ENCODE measurements around the genes PARS2, TMEM61 and BSND.

DNA sequence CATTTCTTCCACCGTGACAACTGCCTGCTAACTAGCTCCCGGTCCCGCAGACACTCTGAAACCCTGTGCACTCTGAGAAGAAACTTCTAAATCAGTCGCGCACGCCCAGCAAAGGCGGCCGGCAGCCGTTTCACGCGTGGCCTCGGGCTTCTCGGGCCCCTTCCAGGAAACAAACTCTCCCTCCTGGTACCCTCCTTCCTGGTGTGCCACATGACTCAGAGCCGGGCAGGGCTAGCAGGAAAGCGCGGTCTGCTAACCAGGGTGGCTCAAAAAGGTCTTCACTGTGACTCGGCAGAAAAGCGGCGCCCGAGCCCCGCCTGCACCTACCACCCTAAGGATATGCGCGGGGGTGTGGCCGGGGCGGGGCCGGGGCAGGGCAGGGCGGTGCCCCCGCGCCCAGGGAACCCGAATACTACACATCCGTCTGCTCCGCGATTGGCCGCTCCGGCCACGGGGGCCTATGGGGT, 1.9 kb downstream of the LRP8 start:
- PRO-cap, result bidirectional peak, plus-strand start outside the sequence, minus-strand start at position 268 of the sequence

DNA sequence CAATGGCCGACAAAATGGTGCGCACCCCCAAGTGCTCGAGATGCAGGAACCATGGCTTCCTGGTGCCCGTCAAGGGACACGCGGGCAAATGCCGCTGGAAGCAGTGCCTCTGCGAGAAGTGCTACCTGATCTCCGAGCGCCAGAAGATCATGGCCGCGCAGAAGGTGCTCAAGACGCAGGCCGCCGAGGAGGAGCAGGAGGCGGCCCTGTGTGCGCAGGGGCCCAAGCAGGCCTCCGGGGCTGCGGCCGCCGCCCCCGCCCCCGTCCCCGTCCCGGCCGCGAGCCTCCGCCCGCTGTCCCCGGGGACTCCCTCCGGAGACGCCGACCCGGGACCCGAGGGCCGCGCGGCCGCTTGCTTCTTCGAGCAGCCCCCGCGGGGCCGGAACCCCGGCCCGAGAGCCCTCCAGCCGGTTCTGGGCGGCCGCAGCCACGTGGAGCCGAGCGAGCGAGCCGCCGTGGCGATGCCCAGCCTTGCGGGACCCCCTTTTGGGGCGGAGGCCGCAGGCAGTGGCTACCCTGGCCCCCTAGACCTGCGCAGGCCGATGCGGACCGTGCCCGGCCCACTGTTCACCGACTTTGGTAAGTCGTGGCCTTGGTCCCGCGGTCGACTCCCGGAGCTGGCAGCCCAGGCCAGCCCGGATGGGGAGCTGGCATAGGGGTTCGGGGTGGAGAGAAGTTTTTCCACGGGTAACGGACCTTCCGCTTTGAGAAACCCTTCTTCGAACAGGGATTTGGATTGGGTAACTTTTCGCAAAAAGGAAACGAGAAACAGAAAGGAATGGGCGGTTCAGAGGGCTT, 452 bp downstream of the DMRTB1 start:
- PRO-cap, result no peak

DNA sequence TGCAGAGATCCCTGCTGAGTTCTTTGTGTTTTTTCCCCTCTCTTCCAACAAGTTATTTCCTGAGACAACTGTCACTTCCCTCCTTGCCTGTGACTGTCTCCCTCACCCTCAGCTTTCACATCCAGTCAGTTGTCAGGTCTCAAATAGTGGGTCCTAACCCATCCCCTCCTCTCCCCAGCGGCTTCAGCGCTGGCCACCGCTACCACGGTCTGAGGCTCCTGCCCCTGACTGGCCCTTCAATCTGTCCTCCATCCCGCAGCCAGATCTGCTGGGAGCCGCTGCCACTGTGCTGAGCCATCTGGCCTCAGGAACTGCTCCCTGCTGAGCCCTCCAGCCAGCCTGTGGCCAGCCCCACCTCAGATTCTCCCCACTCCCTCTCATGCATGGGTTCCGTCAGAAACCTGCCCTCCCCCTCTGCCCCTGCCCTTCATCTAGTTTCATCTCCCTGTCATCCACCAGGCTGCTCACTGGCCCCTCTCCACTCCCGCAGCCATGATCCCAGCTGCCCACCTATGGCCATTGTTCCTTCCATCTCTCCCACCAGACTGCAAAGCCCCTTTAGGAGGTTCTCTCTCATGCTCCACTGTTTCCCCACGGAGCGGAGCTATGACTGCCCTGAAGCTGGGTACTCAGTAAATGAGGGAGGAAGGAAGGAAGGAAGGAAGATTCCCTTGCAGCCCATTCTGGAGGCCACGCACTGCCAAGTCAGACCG, 53.2 kb downstream of the GLIS1 start:
- PRO-cap, result no peak

GRCh38 chr1:53982057-53983303, 35.5 kb downstream of the LDLRAD1 start:
- PRO-cap, result unidirectional peak, plus-strand start at chr1:53982718

- PRO-cap, result no peak
Observed at GRCh38 chr1:54058831-54059157, 5.4 kb downstream of the TCEANC2 start.

DNA sequence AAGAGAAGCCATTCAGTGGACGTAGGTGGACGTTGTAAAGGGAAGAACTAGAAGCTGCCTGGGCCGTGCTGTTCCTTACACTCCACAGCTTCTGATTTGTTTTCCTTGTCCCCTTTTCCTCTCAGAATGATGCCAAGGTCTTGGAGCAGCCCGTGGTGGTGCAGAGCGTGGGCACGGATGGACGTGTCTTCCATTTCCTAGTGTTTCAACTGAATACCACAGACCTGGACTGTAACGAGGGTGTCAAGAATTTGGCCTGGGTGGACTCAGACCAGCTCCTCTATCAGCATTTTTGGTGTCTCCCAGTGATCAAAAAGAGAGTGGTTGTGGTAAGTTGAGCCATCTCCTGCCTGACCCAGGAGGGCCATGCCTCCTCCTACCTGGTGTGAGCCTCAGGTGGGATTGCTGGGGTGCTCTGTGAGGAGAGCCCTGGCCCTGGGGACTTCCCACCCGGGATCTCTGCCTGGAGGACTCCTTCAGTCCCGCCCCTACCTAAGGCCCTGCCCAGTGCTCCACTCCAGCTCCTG, 16.1 kb downstream of the MRPL37 start:
- PRO-cap, result no peak

DNA sequence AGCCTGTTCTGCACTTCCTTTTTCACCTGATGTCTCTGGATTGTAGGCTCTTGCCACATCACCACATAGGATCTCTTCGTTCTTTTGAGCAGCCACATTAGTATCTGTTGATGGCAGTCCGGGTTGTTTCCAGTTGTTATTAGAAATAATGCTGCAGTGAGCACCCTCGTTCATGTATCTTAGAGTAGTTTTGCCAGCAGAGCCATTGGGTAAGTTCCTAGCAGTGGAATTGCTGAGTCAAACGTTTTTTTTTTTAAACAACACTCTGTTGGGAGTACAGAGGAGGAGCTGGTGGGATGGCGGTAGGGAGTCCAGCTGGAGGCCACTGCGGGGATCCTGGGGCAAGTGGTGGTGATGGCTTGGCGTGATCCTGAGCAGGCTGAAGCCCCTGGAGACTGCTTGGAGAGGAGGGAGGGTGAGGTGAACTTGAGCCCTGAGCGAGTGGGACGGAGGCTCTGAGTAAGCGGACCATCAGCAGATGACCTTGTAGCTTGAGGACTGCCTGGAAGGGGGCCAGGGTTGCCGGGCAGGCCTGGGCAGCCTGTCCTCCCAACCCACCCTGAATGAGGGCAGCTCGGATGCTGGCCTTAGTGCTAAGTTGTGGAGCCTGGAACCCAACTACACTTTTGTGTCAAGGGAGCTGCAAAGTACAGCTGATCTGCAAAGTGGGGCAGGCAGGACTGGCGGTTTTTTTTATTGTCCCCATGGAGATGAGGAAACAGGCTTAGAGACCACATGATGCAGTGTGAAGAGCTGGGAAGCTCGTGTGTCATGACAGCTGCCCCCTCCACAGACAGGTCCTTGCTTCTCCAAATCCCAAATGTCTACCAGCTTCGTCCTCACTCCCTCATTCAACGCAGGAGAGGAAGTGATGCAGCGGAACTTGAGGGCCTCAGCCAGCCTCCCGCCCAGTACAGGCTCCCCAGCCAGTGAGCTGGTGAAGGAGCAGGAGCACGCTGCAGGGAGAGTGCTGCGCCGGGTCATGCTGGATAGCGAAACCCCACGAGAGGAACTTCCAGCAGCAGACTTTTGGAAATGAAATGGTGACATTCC, 20.2 kb downstream of the MRPL37 start:
- PRO-cap, result bidirectional peak, plus-strand start at position 929 of the sequence, minus-strand start at position 821 of the sequence

GRCh38 chr1:54223659-54224349, 23.8 kb downstream of the MRPL37 start:
- PRO-cap, result no peak

- PRO-cap, result no peak
Observed at GRCh38 chr1:54225356-54226281, 25.7 kb downstream of the MRPL37 start.

DNA sequence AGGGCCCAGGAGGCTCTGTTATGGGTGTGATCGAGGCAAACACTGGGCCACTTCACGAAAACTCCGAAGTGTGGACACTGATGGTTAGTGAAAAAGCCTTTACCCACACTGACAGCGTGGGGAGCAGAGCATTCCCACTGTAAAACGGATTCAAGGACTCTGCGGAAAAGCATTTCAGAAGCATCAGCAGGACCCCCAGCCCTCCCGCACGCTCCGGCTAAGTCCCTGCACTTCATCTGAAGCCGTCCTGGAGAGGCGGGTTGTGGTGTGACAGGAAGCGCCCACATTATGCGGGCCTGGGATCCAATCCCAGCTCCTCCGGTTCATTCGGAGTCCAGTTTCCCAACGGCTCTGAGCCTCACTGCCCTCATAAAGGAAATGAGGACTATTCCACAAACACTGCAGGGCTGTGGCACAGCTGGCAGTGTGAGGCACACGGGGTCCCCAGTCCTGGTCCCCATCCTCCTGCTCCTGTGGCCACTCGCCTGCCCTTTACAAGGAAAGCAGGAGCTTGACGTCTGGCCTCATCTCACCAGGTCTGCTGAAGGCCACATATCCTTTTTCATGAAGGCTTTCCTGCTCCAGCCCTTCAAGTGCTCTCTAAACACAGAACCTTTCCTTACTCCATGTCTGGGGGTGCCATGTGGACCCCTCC, 63.2 kb downstream of the MRPL37 start:
- PRO-cap, result no peak

- PRO-cap, result no peak
Observed at GRCh38 chr1:54289903-54290459, 90.0 kb downstream of the MRPL37 start.

- PRO-cap, result no peak
Observed at GRCh38 chr1:54332719-54333498, 132.9 kb downstream of the MRPL37 start.

- PRO-cap, result no peak
Observed at GRCh38 chr1:54384629-54385416, 163.2 kb upstream of the ACOT11 start.

DNA sequence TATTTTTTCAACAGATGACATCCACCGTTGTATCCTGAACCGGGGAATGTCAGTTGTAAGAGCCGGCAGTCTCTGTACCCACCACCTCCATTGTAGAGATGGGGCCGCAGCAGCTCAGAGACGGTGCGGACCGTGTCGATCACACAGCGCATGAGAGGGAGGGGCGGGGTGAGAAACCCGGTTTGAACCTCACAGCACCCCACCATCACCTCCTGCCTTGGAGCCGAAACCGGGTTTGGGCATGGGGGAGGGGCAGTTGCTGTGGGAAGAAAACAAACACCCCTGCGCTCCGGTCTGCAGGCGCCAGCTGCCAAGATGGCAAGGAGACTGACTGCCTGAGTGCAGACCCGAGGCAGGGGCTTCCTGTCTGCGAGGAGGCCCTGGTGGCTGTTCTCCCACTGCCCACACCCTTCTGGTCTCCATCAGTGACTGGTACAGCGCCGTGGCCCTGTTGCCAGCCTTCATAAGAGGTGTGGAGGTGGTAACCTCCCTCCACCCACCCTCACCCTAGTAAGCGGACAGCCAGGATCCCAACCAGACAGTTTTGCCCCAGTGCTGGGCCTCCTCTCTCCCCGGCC, 72.6 kb upstream of the ACOT11 start:
- PRO-cap, result no peak

DNA sequence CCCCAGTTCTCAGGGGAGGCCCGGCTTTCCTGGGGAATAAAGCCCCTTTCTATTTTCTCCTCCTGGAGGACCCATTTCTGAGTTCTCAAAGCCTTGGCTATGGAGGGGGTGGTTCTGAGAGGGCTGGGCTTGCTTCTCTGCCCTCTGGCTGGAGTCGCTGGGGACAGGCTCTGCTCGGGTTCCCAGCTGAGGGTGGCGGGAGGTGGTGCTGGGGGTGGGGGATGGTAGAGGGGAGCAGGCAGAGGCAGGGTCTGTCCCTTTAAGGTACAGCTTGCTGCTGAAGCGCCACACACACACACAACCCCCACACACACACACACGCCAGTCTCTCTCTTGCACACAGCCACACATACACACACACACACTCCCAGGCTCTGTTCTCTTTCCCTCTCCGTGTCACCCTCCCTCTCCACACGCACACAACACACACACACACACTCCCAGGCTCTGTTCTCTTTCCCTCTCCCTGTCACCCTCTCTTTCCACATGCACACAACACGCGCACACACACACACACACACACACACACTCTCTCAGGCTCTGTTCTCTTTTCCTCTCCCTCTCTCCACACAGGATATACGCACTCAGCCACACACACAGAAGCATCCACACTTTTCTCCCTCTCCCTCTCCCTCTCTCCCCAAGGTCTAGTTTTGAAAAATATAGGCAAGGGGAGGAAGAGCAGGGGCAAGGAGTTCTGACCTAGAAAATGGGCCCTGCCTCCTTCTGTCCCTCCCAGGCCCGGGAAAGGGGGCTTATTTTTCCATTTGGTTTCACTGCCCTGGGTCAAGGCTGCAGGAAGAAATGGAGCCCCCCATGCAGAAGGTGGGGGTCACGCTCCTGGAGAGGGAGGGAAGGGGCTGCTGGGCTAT, 71.9 kb upstream of the ACOT11 start:
- PRO-cap, result no peak

- PRO-cap, result no peak
Observed at GRCh38 chr1:54585557-54586214, 37.6 kb downstream of the FAM151A start.

- PRO-cap, result bidirectional peak, plus-strand start at chr1:54764839, minus-strand start at chr1:54764499
Observed at GRCh38 chr1:54764388-54765310, at the start of gene PARS2. TSS of gene PARS2 (minus strand) at chr1:54764523.

DNA sequence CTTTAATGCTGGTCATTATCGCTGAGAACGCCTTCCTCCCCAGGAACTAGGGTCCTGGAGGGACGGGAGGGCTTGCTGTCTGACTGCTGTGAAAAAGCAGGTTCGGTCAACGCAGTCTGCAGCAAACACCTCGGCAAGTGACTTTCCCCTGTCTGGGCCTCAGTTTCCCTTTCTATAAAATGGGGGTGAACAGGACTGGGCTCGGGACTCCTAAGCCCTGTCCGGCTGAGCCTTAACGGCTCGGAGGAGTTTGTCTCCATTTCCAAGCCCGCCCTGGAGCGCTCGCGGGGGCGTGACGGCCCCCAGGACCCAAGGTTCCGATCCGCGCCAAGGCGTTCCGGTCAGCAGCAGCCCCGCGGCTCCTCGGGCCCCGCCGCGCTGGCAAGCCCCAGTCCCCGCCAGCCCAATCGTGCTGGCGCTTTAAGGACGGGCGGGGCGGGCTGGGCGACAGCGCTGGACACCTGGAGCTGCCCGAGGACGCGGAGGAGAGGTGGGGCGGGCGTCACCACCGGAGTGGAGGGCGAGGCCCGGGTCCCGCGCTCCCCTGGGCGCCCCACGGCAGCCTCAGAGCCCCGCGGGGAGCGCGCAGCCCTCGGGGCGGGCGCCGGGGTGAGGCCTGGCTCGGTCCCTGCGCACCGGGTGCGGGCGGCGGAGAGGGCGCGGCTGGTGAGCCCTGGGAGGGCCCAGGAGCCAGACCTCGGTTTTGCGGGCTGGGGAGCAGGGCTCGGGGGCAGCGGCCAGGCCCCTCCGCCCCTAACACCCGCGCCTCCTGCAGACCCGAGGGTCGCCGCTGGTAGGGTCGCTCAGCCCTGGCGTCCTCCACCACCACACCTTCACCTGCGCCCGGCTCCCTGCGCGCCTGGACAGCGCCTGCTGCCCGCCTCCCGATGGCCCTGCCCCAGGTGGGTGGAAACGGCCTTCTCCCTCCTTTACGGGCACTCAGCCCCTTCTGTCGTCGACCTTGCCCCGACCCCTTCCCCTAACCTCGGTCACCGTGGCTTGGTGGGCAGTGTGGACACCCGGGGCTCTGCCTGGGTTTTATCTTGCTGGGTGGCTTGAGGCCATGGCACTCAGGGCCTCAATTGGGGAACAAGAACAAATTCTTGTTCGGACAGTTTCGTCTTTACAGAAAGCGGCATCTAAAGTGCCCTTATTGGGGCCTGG, at the start of gene TMEM61:
TMEM61 (plus strand) TSS at position 450 of the 1,164 bp plus-strand sequence.
- PRO-cap, result unidirectional peak, plus-strand start at position 474 of the sequence; unidirectional peak, minus-strand start at position 835 of the sequence

DNA sequence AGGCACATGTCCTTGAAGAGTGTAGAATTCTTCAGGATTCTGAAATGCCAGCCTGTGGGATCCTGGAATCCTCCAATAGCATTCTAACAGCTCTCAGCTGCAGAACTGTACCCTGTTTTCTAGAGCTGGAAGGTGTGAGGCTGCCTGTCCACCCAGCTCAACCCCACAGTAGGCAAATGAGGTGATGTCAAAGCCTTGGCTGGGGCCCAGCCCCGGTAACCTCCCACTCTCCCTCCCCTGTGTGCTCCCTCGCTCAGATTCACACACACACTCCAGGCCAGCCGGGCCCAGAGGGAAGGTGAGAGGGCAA, at the start of gene BSND:
BSND (plus strand) TSS at position 290 of the 310 bp plus-strand sequence.
- PRO-cap, result no peak

GRCh38 chr1:55096957-55097271, 57.6 kb downstream of the PCSK9 start:
- PRO-cap, result no peak